ENCODE measurements around a stretch of chrX.

GRCh38 chrX:38803497-38804540, 2.6 kb downstream of the MID1IP1 start:
- RRBS, result 30% methylated on average over 14 of the region's 73 CpGs

GRCh38 chrX:39016333-39016993, 215.2 kb downstream of the MID1IP1 start:
- RRBS, result no CpG with 5 or more reads among the region's 4 CpGs

DNA sequence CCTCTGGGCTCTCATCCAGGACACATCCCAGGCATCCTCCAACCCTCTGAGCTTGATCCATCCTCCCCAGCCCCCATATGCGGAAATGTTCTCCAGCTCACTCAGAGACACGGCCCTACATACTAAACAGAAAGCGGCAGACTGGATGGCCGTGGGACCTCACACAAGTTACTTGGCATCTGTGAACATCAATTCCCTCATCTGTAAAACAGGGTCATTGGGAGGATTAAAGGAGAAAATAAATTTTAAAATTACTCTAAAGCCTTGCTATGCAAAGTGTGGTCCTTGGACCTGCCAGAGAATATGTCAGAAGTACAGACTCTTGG, 626.9 kb downstream of the BCOR start:
- RRBS, result no CpG with 5 or more reads among the region's 4 CpGs

GRCh38 chrX:39645409-39646052, 452.2 kb downstream of the BCOR start:
- RRBS, result no CpG with 5 or more reads among the region's 17 CpGs

- RRBS, result no CpG with 5 or more reads among the region's 4 CpGs
Measured at GRCh38 chrX:39749072-39749440, 348.7 kb downstream of the BCOR start.

DNA sequence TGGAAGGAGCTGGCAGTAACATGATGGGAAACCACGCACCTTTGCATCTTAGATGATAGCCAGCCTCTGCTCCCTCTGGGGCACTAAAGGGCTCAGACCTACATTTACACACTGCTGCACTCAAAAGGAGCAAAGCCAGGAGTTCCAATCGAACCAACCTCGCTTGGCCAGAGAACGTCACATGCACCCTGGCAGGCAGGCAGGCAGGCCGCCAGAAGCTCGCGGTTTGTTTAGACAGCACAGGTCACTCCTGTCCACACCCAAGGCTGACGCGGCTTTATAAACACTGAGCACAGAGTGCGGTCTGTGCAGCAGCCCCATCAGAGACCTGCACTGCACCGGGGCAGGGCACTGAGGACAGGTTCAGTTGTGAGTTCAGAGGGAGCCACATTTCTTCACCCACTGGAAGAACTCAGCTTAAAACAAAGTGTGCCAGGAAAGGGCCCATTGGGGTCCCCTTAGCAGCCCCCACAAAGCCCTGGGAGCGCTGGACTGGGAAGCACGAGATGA, 143.9 kb downstream of the BCOR start:
- RRBS, result no CpG with 5 or more reads among the region's 13 CpGs

- RRBS, result no CpG with 5 or more reads among the region's 13 CpGs
Measured at GRCh38 chrX:39969141-39969612, 128.6 kb downstream of the BCOR start.

GRCh38 chrX:40009530-40009842, 88.3 kb downstream of the BCOR start:
- RRBS, result 9% methylated on average over 8 of the region's 30 CpGs

GRCh38 chrX:40072340-40072780, 25.4 kb downstream of the BCOR start:
- RRBS, result no CpG with 5 or more reads among the region's 13 CpGs

DNA sequence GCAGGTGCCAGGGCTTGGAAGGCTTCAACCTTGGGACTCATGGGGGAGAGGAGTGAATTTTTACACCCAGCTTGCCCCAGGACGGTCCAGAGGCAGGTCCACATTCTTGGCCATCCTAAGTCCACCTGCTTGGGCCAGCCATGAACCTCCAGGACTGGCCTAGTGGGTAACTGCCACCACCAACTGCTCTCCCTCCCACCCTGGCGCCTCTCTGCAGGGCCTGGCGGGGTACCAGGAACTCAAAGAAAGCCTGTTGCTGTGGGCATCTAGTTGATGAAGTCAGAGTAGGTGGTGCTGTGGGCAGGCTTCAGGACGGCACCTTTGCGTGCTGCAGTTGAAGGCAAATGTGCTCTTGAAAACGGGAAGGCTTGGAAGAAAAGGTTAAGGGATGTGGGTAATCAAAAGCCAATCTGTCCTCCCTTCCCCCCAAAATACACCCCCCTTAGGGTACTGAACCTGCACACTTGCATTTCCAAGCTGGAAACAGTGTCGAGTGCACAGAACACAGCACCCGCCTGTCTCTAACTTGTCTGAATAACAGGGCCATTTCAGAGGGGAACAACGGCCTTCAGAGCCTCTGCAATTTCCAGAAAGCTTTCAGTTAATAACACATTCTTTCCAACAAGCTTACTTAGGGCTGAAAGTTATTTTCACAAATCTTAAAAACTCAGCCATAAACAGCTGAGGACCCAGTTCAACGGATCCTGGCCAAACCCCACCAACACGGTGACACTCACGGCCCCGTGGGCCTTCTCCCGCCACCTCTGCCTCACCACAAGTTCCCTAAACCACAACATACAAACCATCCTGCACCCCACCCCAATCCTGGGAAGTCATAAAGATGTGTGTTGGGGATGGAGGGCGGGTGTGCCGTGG, 11.8 kb downstream of the BCOR start:
- RRBS, result no CpG with 5 or more reads among the region's 16 CpGs

DNA sequence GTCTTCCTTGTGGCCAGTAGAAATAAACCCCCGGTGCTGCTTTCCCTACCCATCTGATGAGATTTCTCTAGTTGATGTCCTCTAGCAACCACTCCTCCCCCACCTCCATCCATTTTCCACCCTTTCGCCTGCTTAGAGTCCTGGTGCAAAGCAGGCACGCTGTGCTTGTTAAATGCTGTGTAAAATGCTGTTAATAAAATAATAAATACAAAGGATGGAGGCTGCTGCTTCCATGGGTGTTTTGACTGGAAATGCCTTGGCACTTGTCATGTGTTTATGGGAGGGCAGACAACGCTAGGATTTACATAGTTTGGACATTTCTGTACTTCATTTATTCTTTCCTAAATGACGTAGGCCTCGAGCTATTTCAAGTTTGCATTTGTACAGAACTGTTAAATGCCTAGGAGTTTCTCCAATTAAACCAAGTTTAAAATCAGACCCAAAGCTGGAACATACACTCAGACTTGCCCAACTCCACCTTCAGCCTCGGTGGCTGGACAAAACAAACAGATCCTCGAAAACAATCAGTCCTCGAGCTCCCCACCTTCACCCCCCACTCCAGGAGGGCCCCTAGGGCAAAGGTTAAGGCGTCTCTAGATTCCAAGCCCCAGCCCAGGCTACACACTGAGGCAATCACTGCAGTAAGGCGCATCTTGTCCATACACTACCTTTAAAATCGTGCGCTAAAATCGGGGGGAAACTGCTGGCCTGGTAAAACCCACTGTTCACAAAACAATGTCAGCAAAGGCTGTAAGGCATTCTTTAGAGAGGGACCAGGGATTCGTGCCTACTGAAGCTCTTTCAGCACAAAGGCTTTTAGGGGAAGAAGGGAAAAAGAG, 9.9 kb downstream of the BCOR start:
- RRBS, result no CpG with 5 or more reads among the region's 15 CpGs

DNA sequence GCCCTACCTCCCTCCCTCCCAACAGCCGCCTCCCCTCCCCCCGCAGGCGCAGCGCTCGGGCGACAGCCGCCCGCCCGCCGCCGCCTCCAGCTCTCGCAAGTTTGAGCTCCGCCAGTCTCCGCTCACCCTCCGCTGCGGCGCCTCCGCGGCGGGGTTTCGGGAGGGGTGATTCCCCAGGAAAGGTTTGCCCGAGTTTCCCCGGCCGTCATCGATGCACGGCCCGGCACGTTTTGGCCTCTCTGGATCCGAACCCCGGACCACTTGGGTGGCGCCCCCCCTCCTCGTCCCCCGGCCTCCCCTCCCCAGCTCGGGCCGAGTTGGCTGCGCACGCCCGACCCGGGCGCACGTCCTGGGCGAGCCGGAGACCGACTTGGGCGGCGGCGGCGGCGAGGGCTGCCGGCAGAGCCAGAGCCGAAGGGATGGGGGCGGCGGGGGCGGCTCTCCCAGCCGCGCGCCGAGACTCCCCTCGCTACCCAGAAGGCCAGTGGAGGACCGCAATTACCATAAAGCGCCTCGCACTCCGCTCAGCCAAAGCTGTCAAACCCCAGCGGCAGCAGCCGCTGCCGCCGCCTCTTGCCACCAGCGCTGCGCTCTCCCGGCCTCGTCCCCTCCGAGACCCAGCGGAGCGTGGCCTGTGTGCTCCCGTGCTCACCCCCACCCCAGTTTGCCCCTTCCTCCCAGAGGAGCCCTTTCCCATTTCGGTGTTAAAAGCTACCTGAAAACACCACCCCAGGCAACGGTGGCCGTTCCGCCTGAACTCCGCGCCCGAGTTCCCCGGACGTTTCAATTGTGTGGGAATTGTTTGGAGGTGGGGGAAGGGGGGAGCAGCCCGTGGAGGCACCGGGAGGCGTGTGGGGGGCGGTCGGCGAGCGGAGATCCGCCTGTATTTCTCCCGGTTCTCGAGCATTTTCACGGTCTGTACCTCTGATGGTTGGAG, 560 bp upstream of the BCOR start:
- RRBS, result 3% methylated on average over 28 of the region's 95 CpGs

DNA sequence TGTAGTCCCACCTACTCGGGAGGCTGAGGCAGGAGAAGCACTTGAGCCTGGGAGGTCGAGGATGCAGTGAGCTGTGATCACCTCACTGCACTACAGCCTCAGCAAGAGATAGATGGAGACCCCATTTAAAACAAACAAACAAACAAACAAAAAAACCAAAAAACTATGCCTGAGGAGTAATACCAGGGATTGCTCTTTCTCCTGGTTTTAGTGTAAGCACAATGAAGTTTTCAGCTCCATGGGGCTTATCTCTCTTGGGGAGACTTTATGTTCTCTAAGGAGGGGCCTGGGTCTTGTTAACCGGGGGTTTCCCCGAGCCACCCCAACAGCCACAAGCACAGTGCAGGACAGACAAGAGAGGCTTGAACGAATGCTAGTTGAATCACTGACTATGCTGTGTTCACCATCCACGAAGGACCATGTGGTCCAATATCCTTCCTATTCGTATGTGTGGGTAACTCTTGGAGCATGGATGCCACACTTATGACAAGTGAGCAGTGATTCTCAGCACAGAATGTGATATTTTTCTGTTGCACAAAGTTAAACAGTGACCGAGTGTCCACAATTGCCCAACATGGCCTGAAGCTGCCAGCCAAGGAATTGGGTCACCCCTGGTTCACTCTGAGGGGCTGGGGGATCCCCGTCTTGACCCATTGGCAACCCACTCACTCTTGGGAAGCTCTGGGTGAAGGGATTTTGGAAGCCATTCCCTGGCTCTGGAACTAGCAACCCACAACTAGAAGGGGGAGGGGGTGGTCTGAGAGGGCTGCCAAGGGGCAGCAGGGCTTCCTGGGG, 42.8 kb upstream of the BCOR start:
- RRBS, result no CpG with 5 or more reads among the region's 9 CpGs

- RRBS, result 42% methylated on average over 7 of the region's 50 CpGs
Measured at GRCh38 chrX:40151574-40152113, 53.9 kb upstream of the BCOR start.

DNA sequence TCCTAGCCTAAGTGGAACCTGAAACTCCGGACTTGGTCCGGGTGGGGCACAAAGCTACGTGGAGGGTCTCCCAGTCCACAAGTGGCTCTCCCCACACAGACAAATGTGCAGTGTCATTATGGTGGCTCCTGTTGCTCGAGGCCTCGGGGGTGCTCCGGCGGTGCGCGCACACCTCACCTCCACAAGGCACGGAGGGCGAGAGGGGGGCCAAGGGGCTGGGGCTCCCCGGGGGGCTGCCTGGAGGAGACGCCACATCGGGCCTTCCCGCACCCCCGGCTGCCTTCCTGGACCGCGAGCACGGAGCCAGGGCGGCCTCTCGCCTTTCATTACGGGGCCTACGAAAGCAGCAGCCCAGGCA, 70.7 kb upstream of the BCOR start:
- RRBS, result 35% methylated on average over 14 of the region's 23 CpGs

- RRBS, result no CpG with 5 or more reads among the region's 8 CpGs
Measured at GRCh38 chrX:40171623-40171763, 73.7 kb upstream of the BCOR start.

- RRBS, result no CpG with 5 or more reads among the region's 7 CpGs
Measured at GRCh38 chrX:40692696-40693203, 42.6 kb downstream of the MED14 start.

DNA sequence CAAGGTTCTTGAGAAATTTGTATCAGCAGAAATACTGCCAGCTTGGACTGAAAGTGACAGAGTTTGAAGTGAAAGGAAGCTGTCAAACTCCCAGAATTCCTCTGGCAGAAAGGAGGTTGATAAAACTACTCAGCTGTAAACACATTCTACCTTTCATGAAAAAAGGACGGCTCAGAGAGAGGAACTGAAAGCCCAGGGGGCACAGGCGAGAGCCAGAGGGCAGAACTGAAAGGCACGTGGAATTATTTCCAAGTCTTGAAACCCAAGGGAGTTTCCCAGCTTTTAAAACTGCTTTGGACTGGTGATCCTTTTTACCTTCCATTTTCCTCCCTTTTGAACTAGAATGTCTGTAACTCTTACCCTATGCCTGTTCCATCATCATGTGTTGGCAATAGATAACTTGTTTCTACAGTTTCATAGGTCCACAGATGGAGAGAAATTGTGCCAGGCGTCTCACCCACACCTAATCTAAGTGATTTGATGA, 14.6 kb upstream of the MED14 start:
- RRBS, result no CpG with 5 or more reads among the region's 4 CpGs

DNA sequence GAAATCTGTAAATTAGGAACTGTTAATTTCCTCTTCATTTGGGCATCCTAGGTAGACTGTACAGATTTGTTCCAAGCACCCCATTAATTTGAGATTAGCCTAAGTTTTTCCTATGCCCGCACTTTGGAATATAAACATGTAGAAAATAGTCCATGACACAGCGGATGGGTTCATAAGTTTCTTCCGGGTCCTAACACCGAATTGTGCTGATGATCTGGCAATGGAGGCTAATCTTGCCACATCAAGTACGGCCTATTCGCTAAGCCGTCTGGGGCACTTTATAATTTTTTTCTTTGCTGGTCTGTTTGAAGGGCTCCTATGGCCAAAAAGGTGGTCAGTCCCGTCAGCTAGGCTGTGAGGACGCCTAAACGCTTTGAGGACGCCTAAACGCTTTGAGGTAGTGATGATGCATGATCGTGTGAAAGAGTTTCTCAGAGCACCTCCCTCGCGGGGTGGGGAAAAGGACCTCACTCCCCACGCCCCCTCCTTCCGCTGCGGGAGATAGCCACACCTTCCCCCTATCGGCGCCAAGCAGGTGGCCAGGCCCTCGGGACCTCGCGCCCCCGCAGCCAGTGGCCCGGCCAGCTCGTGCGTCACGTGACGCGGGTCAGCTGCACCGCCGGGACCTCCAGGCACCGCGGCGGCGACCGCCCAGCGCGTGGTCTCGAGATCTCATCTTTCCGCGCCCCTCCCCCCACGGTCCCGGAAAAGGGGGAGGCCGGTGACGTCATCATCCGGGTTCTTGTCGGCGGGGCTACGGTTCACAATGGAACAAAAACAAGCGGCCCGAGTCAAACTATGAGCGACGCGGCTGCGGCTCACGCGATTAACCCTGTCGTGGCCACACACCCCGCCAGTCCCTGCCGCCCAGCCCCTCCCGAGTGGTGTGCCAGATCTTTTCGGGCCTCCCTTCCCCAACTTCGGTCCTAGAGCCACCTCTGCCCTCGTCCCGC, 909 bp upstream of the USP9X start:
- RRBS, result 2% methylated on average over 17 of the region's 66 CpGs

GRCh38 chrX:41218384-41218738, 115.6 kb upstream of the DDX3X start:
- RRBS, result no CpG with 5 or more reads among the region's 7 CpGs